ENCODE results near the gene TMEM82.

- PRO-cap: no peak
Measured at GRCh38 chr1:15207961-15208242, 39.1 kb upstream of the FHAD1 start.

DNA sequence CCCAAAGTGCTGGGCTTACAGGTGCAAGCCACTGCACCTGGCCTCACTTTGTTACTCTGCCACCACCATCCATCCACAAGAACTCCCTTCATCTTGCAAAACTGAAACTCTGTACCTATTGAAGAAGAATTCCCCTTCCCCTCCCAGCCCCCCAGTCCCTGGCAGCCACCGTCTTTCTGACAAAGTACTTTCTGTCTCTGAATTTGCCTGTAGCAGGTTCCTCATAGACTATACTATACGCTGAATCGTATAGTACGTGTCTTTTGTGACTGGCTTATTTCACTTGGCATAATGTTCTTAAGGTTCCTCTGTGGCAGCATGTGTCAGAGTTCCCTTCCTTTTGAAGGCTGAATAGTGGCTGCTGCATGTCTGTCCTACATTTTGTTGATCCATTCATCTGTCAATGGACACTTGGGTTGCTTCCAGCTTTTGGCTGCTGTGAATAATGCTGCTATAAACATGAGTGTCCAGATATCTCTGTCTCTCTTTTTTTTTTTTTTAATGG lies 11.1 kb downstream of the FHAD1 start:
- PRO-cap: no peak

DNA sequence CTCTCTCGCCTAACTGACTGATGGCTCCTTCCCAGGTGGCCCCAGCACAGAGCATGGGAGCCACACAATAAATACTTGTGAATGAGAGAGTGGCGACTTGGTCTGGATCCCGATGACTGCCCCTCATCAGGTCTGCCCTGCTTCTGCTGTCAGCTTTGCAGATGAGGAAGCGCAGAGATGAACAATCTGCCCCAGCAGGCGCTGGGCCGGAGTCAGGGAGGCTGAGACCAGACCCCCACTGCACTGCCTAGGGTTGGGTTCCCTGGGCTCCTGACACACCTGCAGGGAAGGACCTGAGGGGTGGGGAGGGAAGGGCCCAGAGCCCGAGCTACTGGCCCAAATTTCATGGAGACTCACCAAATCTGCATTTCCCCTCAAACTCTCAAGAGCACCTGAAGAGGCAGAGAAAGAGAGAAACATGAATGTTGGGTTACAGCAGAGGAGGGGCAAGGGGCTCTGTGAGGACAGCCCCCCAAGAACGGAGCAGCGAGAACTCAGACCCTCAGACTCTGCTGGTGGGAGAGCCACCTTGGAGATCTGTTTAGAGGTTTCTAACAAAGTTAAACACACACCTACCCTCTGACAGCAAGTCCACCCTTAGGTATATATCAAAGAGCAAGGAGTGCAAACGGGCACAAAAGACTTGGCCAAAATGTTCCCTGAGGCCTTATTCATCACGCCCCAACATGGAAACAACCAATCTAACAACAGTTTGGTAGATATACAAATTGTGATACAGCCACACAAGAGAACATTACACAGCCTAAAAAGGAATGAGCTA lies 16.3 kb downstream of the CASP9 start:
- PRO-cap: no peak

DNA sequence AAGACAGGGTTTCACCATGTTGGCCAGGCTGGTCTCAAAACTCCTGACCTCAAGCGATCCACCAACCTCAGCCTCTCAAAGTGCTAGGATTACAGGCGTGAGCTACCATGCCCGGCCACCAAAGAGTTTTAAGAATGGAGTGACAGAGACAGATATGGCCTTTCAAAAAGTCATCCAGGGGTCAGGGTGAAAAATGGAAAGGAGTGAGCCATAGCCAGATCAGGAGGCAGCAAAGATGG lies 4.7 kb downstream of the CASP9 start:
- PRO-cap: no peak

DNA sequence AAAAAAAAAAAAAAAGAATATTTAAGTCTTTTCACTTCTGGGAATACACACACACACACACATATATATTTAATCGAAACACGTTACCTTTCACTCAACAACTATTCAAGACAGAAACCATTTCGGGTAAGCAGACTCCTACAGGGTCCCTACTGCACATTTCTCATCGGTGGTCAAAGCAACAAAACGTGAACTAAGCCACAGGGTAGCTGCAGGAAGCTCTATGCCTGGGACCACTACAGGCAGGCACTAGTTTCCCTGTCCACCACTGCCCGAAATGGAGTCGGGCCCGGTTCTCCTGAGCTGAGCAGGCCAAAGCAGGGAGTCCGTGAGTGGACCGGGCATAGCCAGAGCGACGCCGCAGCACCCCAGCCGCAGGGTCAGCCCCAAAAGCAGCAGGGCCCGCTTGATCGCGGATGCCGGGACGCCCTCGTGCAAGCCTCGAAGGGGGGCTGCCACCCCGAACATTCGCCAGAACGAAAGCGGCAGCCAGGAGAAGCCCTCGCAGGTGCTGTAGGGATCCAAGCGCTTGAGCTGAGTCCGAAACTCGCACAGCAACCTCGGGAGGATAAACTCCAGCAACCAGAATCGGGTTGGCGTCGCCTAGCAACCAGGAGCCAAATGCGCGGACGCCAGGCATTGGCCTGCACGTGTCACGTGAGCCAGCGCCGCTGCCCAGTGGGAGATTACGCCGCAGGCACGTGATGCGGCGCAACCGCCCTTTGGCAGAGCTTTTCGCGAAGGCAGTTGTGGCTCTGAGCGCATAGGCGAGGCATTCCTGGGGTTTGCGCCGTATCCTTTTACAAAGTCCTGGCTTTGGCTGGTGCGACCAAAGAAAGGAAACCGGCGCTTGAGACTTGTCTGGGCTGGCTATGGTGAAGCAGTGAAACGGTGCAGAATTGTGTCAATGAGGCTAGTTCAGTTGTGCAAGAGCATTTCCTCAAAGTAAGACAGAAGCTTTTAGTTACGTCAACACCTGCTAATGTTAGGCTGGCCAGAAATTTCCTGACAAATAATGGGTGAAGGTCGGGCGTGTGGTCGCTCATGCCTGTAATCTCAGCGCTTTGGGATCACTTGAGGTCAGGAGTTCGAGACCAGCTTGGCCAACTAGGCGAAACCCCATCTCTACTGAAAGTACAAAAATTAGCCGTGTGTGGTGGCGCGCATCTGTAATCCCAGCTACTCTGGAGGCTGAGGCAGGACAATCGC lies 13.9 kb upstream of the DDI2 start:
- PRO-cap: unidirectional peak, plus-strand start at position 157 of the sequence; bidirectional peak, plus-strand start at position 746 of the sequence, minus-strand start at position 553 of the sequence

GRCh38 chr1:15640630-15641164 lies 18.8 kb upstream of the RSC1A1 start:
- PRO-cap: no peak

DNA sequence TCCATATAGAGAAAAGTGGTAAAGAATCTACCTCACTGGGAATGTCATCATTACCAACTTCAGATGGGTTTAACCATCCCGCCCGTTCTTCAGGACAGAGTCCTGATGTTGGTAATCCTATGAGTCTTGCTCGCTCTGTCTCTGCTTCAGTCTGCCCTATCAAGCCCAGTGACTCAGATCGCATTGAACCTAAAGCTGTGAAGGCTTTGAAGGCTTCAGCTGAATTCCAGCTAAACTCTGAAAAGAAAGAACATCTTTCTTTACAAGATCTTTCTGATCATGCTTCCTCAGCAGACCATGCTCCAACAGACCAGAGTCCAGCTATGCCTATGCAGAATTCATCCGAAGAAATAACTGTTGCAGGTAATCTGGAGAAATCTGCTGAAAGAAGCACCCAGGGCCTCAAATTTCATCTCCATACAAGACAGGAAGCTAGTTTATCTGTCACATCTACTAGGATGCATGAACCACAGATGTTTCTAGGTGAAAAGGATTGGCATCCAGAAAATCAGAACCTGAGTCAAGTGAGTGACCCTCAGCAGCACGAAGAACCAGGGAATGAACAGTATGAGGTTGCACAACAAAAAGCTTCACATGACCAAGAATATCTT lies 420 bp downstream of the RSC1A1 start:
- PRO-cap: no peak

DNA sequence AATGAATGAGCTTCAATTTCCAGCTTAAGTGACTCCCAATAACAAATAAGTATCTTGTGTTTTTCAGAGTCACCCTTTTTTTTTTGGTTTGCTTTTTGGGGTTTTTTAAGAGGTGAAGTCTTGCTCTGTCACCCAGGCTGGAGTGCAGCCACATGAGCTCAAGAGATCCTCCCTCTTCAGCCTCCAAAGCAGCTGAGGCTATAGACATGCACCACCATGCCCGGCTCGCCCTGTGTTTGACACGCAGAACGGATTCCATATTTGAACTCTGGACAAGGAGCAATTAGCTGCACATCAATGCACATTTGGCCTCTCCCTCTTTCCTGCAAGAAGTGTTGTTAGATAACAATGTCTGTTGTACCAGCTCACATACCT lies 3.2 kb upstream of the PLEKHM2 start:
- PRO-cap: no peak

- PRO-cap: no peak
Measured at GRCh38 chr1:15691427-15691968, 7.4 kb downstream of the PLEKHM2 start.

DNA sequence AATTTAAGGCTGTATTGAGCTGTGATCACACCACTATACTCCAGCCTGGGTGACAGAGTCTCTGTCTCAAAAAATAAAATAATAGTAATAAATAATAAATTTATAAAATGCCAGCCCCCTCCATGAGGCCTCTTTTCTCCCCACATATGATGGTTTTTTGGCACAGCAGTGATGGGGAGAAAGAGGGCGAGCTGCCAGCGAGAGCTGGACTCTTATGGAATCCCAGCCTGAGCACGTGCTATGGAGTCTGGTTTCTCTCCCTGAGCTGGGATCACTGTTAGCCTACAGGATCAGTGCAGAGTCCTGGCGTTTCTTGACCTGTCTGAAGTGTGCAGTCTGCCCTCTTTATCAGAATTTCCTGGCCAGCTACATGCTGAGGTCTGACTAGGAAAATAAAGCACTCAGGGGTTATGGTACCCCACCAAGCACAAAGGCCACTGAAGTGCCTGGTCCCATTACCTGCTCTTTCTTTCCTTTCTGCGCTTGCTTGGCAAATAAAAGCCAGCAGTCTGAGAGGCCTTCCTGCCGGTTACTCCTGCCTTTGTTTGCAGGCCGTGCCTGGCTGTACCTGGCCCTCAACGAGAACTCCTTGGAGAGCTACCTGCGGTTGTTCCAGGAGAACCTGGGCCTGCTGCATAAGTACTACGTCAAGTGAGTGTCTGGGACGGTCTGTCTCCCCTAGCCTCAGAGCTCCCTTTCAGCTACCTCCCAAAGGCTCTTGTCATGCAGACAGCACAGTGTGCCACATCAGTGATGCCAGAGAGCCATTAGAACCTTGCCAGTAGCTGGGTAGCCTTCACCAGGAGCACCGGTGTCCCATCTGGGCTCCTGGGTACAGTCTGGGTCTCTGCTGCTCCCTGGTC lies 18.5 kb upstream of the SLC25A34 start:
- PRO-cap: no peak

DNA sequence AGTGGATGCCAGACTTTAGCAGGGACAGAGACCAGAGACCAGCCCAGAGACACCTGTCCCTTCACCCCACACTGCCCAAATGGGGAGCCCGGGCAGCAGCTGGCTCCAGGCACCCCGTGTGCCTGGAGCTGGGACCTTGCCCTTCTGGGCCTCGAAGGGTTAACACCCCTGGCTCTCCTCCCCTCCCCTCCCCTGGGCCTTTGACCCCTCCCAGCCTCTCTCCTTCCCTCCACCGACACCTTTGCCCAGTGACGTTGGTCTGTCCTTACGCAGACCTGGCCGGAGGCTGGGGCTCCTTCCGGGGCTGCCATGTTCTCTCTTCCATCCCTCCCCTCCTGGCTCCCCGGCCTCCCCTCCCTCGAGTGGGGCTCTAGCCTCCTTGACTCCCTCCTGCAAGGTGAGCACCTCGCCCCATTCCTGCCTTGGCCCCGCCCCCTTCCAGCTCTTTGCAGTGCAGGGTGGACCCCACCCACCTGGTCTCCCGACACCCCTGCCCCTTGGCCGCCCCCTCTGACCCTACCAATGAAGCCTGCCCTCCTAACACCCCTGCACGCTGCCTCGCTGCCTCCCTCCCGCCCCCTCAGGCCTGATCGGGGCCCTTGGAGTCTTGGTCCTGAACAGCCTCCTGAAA lies at the start of gene TMEM82:
Gene TMEM82, plus strand, starts transcription at position 249 of the 631 bp plus-strand sequence.
- PRO-cap: no peak

- PRO-cap: no peak
Measured at GRCh38 chr1:15756949-15758090, 1.3 kb upstream of the FBLIM1 start.

GRCh38 chr1:15765695-15766167 lies 7.1 kb downstream of the FBLIM1 start:
- PRO-cap: no peak

DNA sequence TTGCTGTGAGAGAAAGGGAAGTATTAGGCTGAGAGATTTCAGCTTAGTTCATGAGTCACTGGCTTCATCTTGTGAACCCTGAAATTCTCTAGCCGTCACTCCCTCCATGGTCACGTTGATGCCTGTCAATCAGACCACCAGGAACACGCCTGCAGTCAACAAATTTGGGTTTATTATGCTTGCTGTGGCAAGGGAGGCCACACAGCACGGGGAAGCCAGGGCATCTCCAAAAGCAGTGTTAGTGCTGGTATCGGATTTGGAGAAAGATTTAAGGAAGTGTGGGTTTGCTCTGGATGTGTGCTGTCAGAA lies 18.7 kb downstream of the UQCRHL start:
- PRO-cap: no peak

DNA sequence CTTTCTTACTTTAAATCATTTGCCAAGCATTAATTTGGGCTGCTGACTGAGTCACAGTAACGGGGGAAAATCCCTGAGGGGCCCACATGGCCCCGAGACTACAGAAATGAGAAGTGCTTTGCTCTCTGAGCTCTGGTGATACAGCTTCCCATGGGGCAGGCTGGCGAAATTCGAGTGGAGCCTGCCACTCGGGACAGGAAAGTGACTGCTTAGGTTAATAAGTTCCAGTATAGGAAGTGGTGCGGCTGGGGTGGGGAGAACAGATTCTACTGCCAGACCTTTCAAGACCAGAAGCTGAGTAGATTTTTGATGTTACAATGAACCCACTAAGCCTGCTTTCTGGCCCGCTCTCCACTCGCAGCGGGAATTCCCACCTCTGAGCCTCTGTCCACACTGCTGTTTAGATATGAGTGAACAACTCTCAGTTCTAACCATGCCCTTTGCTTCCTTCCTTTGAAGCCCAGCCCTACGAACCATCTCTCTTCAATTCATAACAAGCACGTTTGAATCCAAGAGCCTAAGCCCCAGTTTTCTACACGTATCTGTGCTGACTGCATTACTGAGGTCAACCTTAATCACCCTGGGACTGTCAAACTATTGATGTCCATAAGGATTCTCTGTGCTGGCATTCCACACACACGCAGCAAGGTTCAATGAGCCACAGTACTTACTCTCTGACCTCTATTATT lies 9.7 kb downstream of the ZBTB17 start:
- PRO-cap: unidirectional peak, minus-strand start at position 378 of the sequence

DNA sequence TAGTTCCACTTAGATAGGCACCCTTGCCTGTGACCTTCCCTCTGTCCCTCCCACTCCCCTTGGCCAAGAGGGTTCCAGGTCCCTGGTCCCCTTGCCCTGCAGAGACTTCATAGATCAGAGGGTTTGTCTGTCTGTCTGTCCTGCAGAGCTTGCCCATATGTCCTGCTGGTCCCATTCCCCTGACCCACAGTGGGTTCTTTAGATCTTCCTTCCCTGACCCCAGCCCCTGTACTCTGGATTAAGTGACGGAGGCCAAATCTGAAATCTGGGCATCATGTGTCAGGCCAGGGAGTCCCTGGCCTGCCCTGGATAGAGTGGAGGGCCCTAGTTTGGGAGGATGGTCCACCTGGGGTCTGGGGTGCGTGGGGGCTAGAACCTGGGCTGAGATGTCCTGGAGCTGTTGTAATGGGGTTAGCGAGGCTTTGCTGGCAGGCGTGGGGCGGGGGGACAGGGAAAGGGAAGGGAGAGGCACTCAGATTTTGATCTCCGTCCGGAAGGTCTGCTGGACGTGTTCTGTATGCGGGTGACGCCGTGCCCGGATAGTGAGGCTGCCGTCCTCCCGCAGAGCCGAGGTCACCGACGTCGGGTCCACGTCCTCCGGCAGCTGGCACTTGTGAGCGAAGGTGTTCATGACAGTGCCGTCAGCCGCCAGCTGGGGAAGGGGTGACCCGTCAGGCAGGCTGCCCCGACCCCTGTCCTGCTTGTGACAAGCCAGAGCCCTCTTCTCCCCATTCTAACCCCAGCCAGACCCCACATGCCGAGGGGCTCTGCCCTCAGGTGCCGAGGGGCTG lies 2.5 kb downstream of the HSPB7 start:
- PRO-cap: no peak

GRCh38 chr1:16026500-16027272 lies 4.8 kb downstream of the CLCNKA start:
- PRO-cap: no peak

GRCh38 chr1:16112035-16112470 lies 38.6 kb upstream of the FAM131C start:
- PRO-cap: no peak

DNA sequence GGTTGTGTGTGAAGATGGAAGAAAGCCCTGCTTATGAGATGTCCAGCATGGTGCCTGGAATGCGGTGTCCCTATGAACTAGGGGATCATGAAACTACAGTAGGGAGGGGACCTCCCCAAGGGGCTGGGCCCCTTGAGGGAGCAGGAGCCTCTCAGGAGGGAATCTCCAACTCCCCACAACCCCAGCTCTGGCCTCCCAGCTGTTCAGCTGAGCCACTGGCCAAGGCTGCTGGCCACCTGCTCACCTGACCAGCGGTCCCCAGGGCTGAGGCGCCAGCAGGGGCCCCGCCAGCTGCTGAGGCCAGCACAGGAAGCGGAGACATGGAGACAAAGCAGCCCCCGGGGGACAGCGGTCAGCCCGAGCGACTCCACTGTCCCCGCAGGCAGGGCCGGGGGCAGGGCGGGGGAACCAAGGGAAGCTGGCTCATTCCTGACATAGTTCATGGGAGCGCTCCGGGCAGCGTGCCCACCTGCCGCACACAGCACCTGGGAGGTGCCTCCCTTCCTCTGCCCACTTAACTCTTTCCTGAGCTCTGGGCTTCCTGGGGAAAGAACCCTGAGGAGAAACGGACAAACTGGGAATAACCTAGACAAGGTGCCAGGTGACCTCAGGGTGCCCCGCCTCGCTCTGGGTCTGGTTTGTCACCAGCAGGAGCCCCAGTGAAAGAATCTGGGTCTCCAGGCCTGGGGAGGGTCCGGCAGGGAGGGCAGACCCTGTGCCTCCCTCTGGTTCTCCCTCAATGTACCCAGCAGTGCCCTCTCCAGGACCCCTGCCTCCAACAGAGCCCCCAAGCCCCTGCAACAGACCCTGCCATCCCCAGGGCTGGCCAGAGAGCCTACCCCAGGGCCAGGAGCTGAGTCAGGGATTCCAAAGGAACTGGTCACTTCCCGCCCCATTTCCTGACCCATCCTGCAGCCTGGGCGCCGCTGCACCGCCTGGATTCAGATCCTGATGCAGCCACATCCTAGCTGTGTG lies 10.7 kb downstream of the EPHA2 start:
- PRO-cap: no peak

GRCh38 chr1:16171625-16172083 lies 15.8 kb upstream of the EPHA2 start:
- PRO-cap: no peak